Bronchus (tissue), 1 donor: ENCODE data around the gene TRAF1.

- PRO-cap = no peak
Observed at GRCh38 chr9:115395231-115395938, 277.4 kb upstream of the TNC start.

- PRO-cap = no peak
Observed at GRCh38 chr9:115466440-115467340, 348.7 kb upstream of the TNC start.

DNA sequence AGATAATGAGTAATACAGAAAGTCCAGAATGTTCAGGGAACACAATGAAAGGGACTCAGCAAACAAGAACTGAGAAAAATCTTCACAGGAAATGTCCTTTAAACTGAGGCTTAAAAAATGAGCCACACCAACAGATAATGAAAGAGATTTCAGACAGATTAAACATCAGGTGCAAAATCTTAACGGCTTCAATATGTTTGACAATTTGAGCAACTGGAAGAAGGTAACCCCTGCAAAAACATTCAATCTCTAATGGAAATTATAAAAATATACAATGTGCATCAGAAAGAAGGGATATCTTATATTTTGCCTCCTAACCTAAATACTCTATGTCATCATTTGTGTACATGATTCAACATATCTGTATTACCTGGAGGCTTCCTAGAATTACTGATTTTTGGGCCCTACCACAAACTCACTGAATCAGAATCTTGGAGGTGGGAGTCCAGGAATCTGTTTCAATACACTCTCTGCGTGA is 373.1 kb upstream of the PAPPA start:
- PRO-cap = no peak

DNA sequence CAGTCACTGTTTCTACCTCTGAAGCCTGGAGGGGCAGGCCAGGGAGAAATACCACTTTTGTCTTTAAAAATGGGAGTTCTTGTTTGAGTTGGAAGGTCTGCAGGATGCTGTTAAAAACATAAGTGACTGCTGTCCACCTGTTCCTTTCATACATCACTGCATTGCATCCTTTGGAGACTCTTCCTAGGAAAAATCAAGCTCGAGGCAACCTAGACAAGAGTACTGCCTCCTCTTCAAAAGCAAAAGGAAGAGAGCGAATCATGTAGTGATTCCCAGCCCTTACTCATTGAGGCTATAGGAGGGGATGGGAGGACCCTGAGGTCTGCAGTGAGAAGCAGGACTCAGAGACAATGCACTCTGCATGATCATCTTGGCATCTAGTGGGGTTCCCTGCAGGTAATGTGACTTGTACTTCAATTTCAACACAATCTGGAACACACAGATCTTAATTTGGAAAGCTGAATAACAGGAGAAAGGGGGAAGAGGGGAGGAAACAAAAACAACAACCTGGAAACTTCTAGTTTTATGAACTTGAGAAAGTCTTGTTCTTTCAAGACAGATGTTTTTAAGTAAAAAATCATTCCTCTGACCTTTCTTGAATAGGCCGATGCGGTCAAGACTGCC is 163.1 kb downstream of the PAPPA start:
- PRO-cap = no peak

- PRO-cap = no peak
Observed at GRCh38 chr9:116318459-116319150, 165.0 kb downstream of the PAPPA start.

DNA sequence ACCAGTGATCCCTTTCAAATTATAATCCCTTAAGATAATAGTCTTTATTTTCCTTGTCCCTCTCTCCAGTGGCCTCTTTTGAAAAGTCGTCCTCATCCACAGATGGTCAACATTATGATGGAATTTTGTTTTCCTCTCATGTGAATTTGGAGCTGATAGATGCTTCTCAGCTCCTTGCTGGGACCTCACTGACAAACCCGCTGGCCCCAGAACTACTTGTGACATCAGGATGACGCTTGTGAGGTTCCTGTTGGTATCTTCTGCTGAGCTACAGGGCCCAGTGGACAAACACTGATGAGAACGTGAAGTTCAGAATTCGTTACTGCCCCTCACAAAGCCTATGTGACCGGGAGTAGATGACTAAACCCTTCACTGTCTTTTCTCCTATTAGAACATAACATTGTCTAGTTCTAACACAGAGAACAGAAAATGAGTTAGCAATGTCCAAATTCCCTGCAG is 143.5 kb upstream of the TRIM32 start:
- PRO-cap = no peak

- PRO-cap = unidirectional peak, minus-strand start at chr9:116572123; unidirectional peak, minus-strand start at chr9:116572175
Observed at GRCh38 chr9:116571686-116572541, 115.2 kb upstream of the TRIM32 start.

- PRO-cap = no peak
Observed at GRCh38 chr9:116605748-116606354, 81.3 kb upstream of the TRIM32 start.

DNA sequence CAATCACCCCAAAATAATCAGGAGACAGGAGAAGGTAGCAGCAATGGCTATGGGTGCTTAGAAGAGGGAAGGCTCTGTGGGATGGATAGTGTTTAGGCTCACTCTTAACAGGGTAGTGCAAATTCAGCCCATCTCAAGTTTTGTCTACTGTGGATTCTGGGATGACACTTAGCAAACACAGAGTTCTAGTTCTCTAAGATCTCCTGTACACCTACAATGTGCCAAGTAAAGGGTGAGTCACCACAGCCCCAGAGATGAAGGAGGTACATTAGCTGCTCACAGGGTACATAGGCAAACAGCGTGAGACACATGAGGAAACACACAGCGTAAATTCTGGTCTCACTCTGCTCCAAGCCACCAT is 9.0 kb downstream of the ASTN2 start:
- PRO-cap = no peak

GRCh38 chr9:120390609-120391184 is 189.3 kb downstream of the CDK5RAP2 start:
- PRO-cap = no peak

GRCh38 chr9:120480511-120481203 is 99.3 kb downstream of the CDK5RAP2 start:
- PRO-cap = no peak

GRCh38 chr9:120630996-120631574 is 51.1 kb upstream of the CDK5RAP2 start:
- PRO-cap = no peak

DNA sequence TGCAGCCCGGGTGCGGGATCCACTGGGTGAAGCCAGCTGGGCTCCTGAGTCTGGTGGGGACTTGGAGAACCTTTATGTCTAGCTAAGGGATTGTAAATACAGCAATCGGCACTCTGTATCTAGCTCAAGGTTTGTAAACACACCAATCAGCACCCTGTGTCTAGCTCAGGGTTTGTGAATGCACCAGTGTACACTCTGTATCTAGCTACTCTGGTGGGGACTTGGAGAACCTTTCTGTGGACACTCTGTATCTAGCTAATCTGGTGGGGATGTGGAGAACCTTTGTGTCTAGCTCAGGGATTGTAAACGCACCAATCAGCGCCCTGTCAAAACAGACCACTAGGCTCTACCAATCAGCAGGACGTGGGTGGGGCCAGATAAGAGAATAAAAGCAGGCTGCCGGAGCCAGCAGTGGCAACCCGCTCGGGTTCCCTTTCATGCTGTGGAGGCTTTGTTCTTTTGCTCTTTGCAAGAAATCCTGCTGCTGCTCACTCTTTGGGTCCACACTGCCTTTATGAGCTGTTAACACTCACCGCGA is 32.6 kb upstream of the MEGF9 start:
- PRO-cap = no peak

GRCh38 chr9:120765675-120766280 is 27.4 kb downstream of the FBXW2 start:
- PRO-cap = no peak

DNA sequence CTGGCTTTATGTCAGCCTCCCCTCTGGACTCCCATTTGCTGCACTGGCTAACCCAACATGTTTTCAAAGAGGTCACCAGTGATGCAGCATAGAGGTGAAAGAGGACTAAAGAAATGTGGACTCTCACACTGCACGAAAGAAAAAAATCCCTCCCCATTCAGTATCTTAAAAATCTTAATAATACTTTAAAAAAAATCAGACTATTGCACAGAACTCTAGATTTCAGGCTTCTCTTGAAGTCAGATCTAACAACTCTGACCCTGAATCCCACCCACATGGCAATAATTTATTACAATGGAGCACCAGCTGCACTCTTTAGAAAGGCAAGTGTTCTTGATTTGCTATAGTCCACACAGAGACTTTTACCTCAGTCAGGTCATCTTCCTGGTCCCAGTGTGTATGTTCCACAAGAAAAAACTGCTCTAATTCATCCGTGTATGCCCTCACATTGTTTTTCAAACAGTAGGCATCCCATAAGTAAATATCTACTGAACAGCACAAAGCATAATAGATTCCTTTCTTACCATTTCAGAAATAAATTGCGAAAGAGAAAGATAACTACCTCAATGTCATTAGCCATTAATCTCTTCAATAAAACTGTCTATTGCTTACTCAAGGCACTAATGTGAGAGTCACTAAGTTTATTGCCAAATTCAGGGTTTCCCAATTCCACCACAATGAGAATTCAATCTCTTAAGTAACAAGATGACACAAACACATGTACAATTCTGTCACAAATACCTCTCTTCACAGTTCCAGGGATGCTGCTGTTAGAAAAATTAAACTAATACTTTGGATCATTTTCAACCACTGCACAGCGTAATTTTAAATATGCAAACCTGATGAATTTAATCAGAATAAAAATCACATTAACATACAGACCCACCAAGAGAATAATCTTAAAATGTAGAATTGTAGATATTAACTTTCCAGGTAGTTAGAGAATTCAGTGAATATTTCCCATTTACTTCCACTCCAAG is 9.6 kb downstream of the FBXW2 start:
- PRO-cap = no peak

- PRO-cap = no peak
Observed at GRCh38 chr9:120894320-120895206, 17.6 kb upstream of the PHF19 start.

GRCh38 chr9:120909981-120910507 is 16.6 kb downstream of the TRAF1 start:
- PRO-cap = no peak

- PRO-cap = no peak
Observed at GRCh38 chr9:120914263-120914839, 12.2 kb downstream of the TRAF1 start.

DNA sequence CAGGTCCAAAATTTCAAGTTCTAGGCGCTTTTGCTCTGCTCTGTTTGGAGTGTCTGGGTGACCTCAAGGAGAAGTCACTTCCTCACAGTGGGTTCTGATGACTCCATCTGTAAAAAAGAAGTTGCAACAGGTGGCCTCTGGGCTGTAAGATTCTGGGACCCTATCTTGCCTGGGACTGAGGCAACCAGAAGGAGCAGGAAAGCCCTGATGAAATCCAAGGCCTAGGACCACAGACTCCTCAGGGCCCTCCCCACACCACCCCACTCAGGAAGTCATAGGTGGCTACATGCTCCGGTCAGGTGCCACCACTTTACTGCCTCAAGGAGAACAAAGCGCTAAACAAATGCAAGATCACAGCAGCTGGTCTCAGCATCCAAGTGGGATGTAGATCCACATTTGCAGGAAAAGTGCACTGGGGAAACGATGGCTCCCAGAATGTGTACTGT is at the start of gene TRAF1:
TRAF1 (minus strand) TSS at position 215 of the 446 bp plus-strand sequence.
- PRO-cap = bidirectional peak, plus-strand start at position 313 of the sequence, minus-strand start at position 46 of the sequence

GRCh38 chr9:120927028-120927422 is 429 bp upstream of the TRAF1 start:
- PRO-cap = no peak